ENCODE data around the gene SPRY4.

DNA sequence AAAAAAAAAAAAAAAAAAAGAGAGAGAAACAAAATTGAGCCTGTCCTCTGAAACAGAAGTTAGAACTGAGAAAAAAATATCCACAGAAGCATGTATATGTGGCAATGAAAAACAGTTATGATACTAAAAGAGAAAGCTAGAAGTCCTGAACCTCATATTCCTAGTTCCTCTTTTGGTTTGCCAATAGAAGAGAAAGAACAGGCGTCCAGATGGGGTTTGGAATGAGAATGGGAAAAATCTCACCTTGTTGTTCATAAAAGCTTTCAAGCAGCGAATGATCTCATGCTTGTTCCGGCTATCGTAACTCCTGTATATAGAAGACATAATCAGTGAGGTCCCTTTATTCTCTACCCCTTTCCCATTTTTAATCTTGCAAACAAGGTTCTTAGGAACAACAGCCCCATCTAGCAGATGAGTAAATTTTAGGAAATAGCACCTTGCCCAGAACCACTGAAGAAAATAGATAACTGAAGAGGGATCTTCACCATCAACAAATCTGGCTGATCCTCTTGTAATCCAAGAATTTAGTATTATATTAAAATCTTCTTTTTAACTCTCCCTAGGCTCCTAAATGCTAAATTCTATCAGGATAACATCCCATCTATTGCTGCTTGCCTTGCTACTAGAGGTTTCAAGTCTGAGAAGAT, 36.6 kb downstream of the DIAPH1 start:
- RRBS: no CpG with 5 or more reads among the region's 4 CpGs

DNA sequence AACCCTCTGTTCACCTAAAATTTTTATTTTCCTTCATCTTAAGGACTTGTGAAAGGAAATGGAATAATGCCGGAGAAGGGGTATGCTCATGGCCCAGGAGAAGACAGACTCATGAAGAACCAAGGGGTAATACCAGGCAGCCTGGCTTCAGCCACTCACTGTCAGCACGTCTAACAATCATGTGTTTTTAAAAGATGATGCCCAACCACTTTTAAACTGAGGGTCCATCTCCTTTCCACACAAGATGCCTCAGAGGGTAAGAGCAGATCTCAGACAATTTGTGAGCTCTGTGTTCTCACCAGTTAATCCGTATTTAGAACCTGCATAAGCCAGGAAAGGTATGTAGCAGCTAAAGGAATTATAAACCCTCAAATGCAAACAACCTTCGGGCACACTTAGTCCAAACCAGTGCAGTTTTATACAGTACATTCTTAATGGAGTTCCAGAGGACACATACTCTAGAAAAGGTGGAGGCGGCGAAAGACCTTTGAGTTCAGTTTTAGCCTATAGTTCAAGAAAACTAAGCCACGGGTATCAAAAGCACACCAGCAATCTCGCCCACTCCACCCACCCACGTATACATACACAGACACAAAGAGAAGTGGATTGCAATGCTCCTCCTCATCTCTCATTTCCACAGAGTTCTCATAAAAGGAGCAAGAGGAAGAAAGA, 2.7 kb downstream of the DIAPH1 start:
- RRBS: no CpG with 5 or more reads among the region's 9 CpGs

GRCh38 chr5:141622940-141623864, 4.4 kb upstream of the DIAPH1 start:
- RRBS: no CpG with 5 or more reads among the region's 11 CpGs

GRCh38 chr5:141805533-141806393, 72.4 kb downstream of the PCDH1 start:
- RRBS: no CpG with 5 or more reads among the region's 11 CpGs

DNA sequence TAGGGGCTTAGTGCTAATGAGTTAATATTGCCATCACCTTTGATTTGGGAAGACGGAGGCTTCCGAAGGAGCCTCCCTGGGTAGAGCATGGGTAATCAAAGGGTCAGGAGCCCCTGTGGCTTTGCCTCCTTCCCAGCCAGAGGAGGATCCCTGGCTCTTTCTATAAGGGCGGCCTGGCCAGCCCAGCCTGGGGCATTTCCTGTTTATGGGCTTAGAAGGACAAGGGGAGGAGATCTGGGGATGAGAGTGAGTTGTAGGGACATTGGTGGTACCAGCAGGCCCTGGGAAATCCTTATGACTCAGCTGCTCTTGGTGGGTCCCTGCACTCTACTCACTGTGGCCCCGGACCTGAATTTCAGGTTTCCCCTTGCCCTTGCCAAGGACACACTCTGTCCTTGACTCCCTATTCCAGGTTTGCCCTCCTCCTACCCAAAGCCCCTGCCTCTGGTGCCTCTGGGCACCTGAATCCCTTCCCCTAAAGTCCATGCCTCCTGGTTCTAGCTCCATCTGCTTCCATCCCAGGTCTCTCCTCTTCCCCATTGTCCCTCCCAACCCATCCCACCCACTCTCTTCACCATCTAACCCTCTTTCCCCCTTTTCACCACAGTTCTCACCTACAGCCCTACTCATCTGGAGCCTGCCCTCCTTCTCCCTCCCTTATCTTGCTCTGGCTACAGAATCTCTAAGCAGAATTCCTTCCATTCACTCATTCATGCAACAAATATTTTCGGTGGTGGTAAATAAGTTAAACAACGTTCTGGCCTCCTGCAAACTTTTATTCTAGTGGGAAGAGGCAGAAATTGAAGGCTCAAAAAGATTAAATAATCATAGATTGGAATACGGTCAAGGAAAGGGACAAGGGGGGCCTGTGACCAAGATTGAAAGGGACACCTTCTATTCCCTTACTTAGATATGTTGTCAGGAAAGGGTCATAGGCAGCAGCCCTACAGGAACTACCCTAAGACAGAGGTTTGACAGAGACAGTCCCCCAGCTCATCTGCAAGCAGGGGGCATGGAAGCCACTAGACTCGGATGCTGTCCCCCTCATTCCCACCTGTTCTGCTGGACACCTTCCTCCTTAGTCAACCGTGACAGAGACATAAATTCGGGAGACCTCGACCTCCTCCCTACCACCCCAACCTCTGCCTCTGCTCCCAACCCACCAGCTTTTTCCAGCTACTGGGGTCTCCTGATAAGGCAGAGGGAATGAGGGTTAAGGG, 34.7 kb downstream of the PCDH1 start:
- RRBS: no CpG with 5 or more reads among the region's 11 CpGs

- RRBS: no CpG with 5 or more reads among the region's 5 CpGs
These were observed 18.3 kb downstream of the PCDH1 start for GRCh38 chr5:141859863-141860302.

- RRBS: no CpG with 5 or more reads among the region's 10 CpGs
These were observed 10.8 kb downstream of the PCDH1 start for GRCh38 chr5:141867034-141868104.

- RRBS: no CpG with 5 or more reads among the region's 5 CpGs
These were observed 11.1 kb downstream of the RNF14 start for GRCh38 chr5:141979877-141980573.

DNA sequence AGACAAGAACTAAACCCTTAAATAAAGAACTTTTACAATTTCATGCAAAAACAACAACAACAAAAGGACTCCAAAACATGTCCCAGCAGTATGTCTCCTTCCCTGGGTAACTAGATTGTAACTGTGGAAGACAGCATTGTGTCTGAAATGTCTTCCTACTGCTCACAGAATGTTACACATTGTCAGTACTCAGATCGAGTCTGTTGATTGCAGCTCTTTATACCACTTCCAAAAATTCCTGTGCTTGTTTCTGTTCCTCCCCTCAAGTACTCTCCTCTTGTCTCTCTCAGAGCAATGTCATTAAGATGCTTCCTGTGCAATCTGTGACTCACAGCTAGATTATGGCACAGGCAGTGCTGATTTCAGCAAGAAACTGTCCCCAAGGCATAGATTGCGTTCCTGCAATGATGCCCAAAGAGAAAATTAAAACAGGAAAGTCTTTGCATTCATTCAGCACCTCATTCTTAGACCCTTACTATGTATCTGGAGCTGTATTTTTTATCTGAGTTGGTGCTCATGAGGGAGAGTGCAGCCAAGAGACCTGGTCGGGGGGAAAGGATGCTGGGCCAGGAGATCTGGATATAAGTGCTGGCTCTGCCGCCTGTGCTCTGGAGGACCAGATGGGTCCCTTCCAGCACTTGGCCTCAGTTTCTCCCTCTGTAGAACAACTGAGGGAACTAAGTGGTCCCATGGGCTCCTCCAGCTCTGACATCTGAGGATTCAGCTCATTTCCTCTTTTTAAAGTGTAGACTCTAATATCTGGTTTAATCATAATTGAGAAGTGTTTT, 40.7 kb upstream of the GNPDA1 start:
- RRBS: no CpG with 5 or more reads among the region's 4 CpGs

- RRBS: no CpG with 5 or more reads among the region's 14 CpGs
These were observed 44.7 kb upstream of the NDFIP1 start for GRCh38 chr5:142063666-142064489.

DNA sequence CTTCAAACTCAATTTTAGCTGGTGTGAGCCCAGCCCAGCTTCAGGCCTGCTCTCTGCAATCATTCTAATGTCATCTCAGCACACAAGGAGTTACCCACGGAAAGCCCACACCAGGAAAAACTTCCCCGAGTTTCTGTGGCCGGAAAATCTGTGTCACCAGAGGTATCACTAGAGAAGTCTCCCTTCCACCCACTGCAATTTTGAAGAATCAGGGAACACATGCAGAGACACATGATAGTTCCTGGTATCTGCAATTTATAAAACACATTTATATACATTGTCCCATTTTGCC, 13.5 kb upstream of the NDFIP1 start:
- RRBS: no CpG with 5 or more reads among the region's 3 CpGs

GRCh38 chr5:142248862-142249661, 75.8 kb downstream of the SPRY4 start:
- RRBS: no CpG with 5 or more reads among the region's 16 CpGs

- RRBS: no CpG with 5 or more reads among the region's 20 CpGs
These were observed 1.8 kb downstream of the SPRY4 start for GRCh38 chr5:142322525-142323824.

GRCh38 chr5:142324938-142325548, at the start of gene SPRY4:
TSS of gene SPRY4 (minus strand) at chr5:142325021.
- RRBS: no CpG with 5 or more reads among the region's 41 CpGs

GRCh38 chr5:142360747-142361282, 36.0 kb upstream of the SPRY4 start:
- RRBS: no CpG with 5 or more reads among the region's 10 CpGs

- RRBS: no CpG with 5 or more reads among the region's 4 CpGs
These were observed 113.8 kb upstream of the SPRY4 start for GRCh38 chr5:142438481-142439115.

DNA sequence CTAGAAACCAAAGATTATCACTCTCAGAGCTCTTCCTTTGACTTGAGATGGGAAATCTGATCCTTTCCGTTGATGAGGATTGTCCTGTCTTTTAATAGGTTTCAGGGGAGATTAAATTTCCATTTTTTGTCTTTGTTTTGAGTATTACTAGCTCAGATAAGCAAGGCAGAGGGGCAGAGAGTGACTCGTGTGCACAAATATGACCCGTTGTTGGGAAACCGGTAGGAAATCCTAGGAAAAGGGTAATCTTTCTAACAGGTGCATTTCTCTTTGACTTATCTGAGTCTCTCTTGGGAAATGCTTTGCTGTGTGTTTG, 164.3 kb downstream of the FGF1 start:
- RRBS: no CpG with 5 or more reads among the region's 4 CpGs

- RRBS: no CpG with 5 or more reads among the region's 2 CpGs
These were observed 142.9 kb downstream of the FGF1 start for GRCh38 chr5:142542965-142543464.

GRCh38 chr5:142600622-142601009, 85.3 kb downstream of the FGF1 start:
- RRBS: no CpG with 5 or more reads among the region's 13 CpGs

GRCh38 chr5:142605769-142606046, 80.2 kb downstream of the FGF1 start:
- RRBS: no CpG with 5 or more reads among the region's 2 CpGs

All from cardiac fibroblast (primary cell).